Breast (tissue), 4 donors: Measurements from ENCODE around the gene CNOT11.

- PRO-cap, 3 experiments, result no peak in any of the 3 experiments
- RRBS, result no CpG with 5 or more reads among the region's 19 CpGs
These were observed 58.0 kb downstream of the NPAS2 start for GRCh38 chr2:100877490-100878755.

DNA sequence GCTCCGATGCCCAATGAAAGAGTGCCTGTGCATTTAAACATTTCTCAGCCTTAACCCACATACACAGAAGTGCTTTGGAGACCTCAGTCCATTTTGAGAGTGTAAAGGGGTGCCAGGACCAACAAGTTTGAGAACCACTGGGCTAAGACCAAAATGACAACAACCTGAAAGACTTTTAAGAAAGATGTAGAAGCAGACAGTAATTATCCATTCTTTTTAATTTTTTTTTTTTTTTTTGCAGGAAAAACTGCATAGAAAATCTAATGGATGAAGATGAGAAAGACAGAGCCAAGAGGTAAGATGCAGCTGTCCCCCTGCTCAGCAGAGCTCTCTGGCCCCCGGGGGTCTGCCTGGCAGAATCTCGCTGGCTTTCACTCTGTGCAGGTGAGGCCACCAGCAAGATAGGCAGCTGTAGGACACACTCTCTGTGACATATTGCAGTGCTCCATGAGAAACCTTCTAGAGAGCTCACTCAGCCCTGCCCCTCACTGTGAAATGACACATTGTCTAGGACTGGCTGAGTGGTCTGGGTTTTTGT lies 84.6 kb downstream of the NPAS2 start:
- PRO-cap, 3 experiments, result no peak in any of the 3 experiments
- RRBS, result no CpG with 5 or more reads among the region's 3 CpGs

DNA sequence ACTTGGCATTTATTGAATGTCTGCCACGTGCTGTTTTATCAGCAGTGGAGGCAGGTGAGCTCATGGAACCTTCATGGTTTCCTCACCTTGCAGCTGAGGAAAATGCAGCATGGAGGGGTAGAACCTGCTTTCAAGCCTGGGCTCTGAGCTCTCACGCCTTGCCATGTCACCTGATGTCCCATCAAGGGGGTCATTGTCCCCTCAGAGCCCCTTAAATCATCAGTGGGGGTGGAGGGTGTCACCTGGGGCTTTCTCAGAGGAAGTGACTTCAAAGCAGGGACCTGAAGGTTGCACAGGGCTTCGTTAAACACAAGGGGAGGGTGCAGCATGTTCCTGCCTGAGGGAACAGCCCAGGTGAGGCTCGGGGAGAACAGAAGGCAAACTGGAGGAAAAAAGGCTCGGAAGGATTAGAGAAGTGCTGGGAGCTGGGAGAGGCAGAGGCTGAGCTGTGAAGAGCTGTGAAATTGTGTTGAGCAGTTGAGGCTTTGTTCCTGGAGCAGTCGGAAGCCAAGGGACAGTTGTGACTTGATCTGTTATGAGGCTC lies 55.9 kb upstream of the RPL31 start:
- PRO-cap, 3 experiments, result no peak in any of the 3 experiments
- RRBS, result no CpG with 5 or more reads among the region's 6 CpGs

GRCh38 chr2:100987561-100988418 lies 14.3 kb upstream of the RPL31 start:
- PRO-cap, 3 experiments, result no peak in any of the 3 experiments
- RRBS, result no CpG with 5 or more reads among the region's 8 CpGs

GRCh38 chr2:100989823-100990479 lies 12.1 kb upstream of the RPL31 start:
- PRO-cap, 3 experiments, result no peak in any of the 3 experiments
- RRBS, result no CpG with 5 or more reads among the region's 10 CpGs

DNA sequence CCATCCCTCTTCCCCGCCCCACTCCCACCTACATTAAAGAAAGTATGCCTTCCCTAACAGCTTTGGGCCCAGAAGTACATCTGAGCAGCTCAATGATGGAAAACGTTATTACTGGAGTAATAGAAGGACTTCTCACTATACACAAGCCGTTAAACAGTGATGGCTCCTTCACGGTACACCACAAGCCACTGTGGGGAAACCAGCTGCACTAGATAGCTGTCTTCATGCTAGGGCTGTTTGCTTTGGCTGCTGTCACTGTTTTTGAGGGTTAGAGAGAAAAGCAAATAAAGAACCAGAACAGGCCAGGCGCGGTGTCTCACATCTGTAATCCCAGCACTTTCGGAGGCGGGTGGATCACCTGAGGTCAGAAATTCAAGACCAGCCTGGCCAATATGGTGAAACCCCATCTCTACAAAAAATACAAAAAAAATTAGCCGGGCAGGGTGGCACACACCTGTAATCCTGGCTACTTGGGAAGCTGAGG lies 40.7 kb downstream of the TBC1D8 start:
- PRO-cap, 3 experiments, result no peak in any of the 3 experiments
- RRBS, result no CpG with 5 or more reads among the region's 9 CpGs

DNA sequence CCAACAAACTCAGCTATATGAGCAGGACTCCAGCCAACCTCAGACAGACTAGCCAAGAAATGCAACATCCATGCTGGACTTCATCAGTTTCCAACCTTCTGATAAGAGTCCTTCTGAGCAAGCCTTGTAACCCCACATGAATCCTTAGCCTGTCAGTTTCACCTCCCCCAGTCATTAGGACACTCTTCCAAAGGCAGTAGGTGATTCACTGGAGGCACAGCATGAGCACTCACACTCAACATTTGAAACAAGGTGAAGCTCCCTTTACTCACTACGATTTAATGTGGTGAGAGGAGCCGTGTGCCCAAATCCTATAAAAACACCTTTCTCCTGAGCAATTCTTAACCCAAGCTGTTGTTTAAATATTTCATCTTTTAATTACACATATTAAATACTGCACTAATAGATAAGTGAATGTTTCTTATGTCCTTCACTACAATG lies 5.7 kb downstream of the TBC1D8 start:
- PRO-cap, 3 experiments, result no peak in any of the 3 experiments
- RRBS, result no CpG with 5 or more reads among the region's 2 CpGs

- PRO-cap, 3 experiments, result peak in 3 of 3 experiments; most common plus-strand start chr2:101252893 (in 2); most common minus-strand start chr2:101252606 (in 1)
- RRBS, result 2% methylated on average over 14 of the region's 64 CpGs
These were observed at the start of gene CNOT11 for GRCh38 chr2:101252518-101253074. Gene CNOT11 (plus strand): TSS chr2:101252886.

DNA sequence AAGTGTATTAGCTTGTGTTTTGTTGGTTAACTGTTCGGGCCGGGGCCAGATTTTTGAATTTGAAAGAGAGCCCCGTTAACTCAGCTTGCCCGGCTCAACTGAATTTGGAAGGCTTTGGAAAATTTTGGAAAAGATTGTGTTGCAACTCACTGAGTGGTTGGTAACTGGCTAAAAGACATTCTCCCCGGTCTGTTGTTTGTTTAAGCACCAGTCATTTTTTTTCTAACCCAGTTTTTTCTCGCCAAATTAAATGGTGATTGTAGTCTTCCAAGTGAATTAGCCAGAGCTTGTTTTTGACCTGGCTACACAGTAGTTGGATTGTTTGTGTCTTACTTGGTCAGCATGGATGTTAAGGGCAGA lies 2.3 kb downstream of the MAP4K4 start:
- PRO-cap, 3 experiments, result peak in 1 of 3 experiments; most common minus-strand start position 100 of the sequence (in 1)
- RRBS, result 8% methylated on average over 3 of the region's 6 CpGs

DNA sequence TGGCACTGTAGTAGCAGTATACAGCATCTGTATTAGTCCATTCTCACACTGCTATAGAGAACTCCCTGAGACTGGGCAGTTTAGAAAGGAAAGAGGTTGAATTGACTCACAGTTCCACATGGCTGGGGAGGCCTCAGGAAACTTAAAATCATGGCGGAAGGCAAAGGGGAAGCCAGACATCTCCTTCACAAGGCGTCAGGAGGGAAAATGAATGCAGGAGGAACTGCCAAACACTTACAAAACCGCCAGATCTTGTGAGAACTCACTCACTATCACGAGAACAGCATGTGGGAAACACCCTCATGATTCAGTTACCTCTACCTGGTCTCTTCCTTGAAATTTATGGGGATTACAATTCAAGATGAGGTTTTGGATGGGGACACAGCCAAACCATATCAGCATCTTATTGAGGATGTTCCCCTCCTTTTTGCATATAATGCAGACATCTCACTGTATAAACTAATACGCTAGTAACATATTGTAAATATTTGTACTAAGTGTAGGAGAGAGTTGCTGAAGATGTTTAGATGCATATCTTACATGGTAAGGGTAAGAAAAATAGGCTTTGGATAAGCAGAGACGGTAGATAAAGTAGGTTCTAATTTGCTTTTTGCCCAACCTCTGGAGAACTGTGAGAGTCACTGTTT lies 25.5 kb downstream of the MAP4K4 start:
- PRO-cap, 3 experiments, result no peak in any of the 3 experiments
- RRBS, result no CpG with 5 or more reads among the region's 6 CpGs

DNA sequence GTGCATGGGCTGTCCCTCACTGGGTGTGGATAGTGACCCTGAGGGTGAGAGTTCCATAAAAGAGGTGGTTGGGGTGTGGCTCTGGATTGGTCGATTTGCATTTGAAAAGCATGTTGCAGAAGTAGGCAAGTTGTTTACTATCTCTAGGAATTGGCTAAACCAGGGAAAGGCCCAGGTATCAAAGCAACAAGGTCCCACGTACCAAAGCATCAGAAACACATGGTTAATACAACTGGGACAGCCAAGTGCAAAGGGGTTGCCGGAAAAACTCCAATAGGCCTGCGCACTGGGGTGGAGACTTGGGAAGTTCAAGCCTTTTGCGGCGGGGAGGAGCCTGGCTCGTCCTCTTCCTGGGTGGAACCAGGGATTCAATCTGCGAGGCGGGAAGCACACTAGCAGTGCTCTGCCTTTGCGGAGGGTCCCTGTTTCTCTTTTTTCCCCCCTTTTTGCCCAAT lies 43.2 kb downstream of the IL1R2 start:
- PRO-cap, 3 experiments, result no peak in any of the 3 experiments
- RRBS, result no CpG with 5 or more reads among the region's 10 CpGs

DNA sequence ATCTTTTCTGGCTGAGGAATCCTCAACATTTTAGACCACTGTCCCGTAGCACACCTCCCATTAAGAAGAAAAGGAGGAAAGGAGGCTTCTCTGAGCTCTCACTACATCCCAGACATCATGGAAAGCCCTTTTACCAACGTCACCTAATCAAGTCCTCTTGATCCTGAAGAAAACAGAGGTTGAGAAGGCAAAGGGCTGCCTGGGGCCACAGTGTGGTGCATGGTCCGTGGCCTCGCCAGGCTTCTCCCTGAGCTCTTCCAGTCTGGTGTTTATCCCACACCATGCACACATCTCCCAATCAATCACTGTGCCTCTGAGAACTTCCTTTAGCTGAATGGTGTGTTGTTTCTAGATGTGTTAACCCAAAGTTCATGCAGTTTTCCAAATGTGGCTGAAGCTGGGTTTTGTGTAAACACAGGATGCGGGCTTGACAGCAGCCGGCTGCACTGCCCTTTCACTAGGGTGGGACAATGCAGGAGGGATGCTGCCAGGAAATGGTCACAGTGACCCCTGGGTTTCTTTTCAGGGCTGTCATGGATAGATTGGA lies 54.4 kb downstream of the IL1R2 start:
- PRO-cap, 3 experiments, result no peak in any of the 3 experiments
- RRBS, result no CpG with 5 or more reads among the region's 6 CpGs

- PRO-cap, 3 experiments, result no peak in any of the 3 experiments
- RRBS, result 18% methylated on average over 2 of the region's 10 CpGs
These were observed 58.1 kb downstream of the IL1R2 start for GRCh38 chr2:102049623-102050541.

DNA sequence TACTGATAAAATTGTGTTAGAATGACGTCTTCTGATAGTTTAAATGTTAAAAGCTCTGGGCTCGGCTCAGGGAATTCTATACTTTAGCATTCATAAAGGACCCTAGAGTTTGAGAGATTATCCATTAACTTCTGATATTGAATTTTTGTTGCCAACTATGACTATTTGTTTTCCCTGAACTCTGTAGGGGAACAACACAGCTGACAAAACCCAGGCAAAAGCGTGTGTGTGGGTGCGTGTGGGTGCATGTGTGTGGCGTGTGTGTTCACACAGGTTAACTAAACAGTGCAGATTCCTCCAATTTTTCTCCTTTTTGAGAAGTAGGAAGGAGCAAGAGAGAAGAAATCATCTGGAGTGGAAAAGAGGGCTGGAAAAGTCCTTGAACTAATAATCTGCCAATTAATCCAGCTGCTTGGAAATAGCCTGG lies 40.8 kb upstream of the IL1R1 start:
- PRO-cap, 3 experiments, result no peak in any of the 3 experiments
- RRBS, result no CpG with 5 or more reads among the region's 5 CpGs

DNA sequence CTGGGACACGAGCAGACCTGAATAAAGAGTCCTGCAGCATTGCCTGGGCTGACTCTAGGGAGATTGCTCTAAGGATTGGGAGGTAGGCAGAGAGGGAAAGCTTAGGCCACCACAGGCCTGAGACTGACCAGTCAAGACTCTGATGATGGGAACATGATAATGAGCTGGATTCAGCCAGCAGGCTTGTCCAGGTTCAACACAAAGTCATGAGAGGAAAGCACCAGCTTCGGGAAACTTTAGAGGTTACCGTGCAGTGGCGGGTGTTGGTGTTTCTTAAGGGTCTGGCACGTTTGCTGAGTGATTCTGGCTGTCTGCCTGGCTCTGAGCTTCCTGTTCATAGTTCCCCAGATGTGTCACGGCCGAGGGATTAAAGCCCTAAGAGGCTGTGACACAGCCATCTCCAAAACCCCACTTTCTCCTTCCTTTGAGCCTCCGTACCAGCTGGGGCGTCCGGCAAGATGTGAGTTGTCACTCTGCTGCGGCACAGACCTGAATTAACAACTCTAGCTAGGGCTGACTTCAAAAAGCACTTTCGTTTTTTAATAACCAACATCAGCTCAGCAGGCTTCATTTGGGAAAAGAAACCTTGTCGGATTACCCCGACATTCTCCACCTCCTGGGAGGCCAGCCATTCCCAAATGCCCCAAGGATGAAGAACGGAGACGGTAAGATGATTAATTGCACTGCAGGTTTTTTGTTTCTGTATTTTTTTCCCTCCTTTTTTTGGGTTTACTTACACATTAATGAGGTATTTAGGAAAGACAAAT lies 38.2 kb upstream of the IL1R1 start:
- PRO-cap, 3 experiments, result no peak in any of the 3 experiments
- RRBS, result no CpG with 5 or more reads among the region's 16 CpGs

- PRO-cap, 3 experiments, result no peak in any of the 3 experiments
- RRBS, result no CpG with 5 or more reads among the region's 6 CpGs
These were observed 36.5 kb upstream of the IL1R1 start for GRCh38 chr2:102105914-102106608.

DNA sequence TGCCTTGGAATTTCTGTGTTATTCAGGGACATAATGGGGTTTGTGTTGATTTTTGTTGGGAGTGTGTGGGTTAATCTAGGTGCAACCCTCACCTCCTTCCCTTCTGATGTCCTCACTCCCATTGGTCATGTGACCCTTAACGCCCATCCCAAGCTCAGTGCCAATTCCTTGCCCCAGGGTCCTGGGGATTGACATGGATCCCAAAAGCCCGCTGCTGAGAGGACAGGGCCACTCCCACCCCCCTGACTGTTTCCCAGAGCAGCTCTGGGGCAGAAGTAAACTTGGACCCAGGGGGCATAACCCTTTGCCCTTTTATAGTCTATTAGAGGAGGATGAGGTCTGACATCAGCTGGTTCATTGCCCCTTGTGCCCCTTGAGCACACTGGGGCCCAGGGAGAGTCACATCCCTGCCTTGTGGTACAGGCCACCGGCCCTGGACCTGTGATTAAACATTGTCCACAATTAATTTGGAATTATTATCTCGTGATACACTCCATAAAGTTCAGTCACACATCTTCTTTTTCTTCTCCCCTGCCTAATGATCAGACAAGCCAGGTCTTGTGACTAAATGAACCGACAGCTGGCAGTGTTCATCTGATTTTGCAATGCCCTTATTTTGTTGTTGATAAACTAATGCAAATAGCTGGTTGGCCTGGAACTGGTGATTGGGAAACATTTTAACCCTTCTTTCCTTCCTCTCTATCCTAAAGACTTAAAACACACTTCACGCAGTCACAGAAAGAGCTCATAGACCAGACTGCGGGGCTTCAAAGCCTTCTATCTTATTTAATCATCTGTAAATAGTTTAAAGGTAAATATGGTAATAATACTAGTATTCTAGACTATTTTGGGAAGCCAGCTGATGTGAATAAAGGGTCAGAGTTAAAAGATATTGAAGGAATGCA lies 13.1 kb downstream of the IL1R1 start:
- PRO-cap, 3 experiments, result no peak in any of the 3 experiments
- RRBS, result no CpG with 5 or more reads among the region's 7 CpGs

GRCh38 chr2:102245428-102245599 lies 58.5 kb downstream of the IL1RL2 start:
- PRO-cap, 3 experiments, result no peak in any of the 3 experiments
- RRBS, result no CpG with 5 or more reads among the region's 5 CpGs

- PRO-cap, 3 experiments, result no peak in any of the 3 experiments
- RRBS, result no CpG with 5 or more reads among the region's 20 CpGs
These were observed 58.9 kb downstream of the IL1RL2 start for GRCh38 chr2:102245600-102246191.

DNA sequence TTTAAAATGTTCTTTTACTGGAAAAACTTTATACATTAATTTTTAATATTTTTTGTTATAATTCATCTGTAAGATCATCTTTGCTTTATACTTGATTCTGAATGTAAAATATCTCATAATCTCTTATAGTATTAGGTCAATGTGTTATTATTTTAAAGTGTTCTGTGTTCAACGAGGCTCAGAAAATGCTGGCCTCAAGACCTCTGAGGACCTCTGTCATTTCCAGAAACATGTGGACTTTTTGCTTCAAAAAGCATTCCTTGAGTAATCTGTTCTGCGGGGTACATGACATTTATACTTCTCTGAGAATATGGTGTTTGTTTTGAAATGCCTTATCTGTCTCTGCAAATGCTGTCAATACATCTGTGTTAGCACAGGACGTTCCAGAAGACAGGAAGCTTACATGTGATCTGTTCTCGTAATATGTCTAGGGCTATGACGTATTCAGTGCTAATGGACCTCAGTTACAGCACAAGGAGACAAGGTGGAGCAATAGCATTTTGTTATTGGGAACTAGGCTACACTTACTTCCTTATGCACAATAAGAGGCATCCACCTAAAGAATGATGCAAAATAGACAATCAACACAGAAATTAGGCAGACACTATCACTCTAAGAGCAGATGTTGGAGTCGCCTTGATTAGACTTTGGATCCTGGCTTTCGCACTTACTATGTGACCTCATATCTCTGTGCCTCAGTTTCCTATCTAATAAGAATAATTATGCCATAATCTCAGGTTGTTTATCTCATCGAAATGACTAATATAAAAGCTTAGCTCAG lies 37.6 kb upstream of the IL1RL1 start:
- PRO-cap, 3 experiments, result no peak in any of the 3 experiments
- RRBS, result no CpG with 5 or more reads among the region's 8 CpGs